Calu3 (cell line): Measurements from ENCODE around the genes OR4D1 and MTMR4.

DNA sequence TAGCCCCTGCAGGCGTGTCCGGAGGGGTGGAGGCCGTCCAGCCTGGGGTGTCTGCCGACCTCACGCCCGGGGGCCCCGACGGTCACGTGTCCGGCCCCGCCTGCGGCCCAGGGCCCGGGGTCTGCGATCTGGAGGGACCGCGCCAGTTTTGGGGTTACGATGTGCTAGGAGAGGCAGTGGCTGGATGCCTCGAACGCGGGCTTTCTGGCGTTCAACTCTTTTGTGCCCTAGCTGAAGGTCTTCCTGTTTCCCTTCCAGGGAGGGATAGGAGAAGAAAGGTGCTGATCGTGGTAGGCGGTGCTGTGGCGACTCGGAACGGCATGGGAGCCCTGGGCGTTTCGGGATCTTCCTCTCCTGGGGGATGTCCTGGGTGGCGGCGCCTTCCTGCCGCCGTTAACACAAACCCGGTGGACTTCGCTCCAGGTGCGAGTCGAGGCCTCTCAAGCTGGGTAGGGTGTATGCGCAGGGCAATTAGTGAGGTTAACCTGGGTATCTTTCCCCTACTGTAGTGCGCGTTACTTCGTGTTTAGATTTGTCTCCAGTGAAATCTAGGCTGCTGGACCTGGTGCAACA, 1.2 kb downstream of the AKAP1 start:
- PRO-cap, result no peak

GRCh38 chr17:57092096-57092684, 7.1 kb downstream of the AKAP1 start:
- PRO-cap, result no peak

DNA sequence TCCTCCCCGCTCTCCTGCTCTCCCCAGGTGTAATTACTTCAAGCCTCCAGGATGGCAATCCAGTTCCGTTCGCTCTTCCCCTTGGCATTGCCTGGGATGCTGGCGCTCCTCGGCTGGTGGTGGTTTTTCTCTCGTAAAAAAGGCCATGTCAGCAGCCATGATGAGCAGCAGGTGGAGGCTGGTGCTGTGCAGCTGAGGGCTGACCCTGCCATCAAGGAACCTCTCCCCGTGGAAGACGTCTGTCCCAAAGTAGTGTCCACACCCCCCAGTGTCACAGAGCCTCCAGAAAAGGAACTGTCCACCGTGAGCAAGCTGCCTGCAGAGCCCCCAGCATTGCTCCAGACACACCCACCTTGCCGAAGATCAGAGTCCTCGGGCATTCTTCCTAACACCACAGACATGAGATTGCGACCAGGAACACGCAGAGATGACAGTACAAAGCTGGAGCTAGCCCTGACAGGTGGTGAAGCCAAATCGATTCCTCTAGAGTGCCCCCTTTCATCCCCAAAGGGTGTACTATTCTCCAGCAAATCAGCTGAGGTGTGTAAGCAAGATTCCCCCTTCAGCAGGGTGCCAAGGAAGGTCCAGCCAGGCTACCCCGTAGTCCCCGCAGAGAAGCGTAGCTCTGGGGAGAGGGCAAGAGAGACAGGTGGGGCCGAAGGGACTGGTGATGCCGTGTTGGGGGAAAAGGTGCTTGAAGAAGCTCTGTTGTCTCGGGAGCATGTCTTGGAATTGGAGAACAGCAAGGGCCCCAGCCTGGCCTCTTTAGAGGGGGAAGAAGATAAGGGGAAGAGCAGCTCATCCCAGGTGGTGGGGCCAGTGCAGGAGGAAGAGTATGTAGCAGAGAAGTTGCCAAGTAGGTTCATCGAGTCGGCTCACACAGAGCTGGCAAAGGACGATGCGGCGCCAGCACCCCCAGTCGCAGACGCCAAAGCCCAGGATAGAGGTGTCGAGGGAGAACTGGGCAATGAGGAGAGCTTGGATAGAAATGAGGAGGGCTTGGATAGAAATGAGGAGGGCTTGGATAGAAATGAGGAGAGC, 20.7 kb downstream of the AKAP1 start:
- PRO-cap, result no peak

- PRO-cap, result no peak
Measured at GRCh38 chr17:57259833-57260154, 3.5 kb downstream of the MSI2 start.

DNA sequence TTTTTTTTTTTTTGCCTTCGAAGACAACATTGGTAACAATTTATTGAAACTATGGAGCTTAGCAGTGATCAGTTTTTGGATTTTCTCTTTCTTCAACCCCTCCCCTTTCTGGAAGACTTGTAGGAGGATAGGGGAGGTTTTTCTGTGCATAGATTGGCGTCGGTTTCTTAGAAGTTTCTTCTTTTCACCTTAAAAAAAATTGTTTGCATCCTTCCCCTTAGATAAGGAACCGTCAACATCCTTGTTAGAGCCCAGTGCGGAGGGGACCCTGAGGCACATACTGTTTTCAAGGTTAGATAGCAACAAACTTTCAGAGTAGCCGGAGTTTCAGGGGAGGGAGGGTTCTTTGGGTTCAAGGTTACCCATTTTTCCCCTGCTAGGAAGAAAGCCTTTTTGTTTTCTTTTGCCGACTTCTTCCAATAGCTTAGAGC, 28.6 kb downstream of the MSI2 start:
- PRO-cap, result no peak

- PRO-cap, result bidirectional peak, plus-strand start at chr17:57357588, minus-strand start at chr17:57357542
Measured at GRCh38 chr17:57356690-57357768, 100.7 kb downstream of the MSI2 start.

- PRO-cap, result no peak
Measured at GRCh38 chr17:57549821-57550550, 195.1 kb downstream of the CCDC182 start.

DNA sequence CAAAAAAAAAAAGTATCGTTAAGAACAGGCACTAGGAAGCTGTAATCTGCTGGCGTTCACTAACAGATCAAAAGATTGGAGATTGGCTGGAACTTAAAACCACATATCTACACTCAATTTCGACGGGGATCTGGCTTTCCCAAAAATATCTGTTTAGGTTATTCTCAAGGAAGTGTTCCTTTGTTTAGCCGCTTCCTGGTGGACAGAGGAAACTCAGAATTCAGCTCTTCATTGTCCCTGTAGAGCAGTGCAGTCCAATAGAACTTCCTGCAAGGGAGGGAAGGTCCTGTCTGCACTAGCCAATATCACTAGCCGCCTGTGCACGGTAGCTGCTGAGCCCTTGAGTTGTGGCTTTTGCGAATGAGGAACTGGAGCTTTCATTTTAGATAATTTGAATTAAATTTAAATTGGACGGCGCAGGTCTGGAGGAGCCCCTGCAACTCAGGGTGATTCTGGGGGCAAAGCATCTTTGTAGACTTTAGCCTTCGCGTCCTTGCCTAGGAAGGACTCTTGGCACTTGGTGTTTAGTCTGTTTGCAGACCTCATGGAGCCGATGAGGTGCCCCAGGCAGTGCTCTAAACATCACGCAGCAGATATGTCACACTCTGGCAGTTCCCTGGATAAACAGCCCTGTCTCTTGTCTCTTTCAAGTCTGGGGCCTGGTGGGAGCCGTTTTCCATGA, 122.3 kb downstream of the CCDC182 start:
- PRO-cap, result no peak

- PRO-cap, result no peak
Measured at GRCh38 chr17:57681890-57682559, 63.1 kb downstream of the CCDC182 start.

- PRO-cap, result no peak
Measured at GRCh38 chr17:57873026-57874100, 23.5 kb upstream of the MRPS23 start.

DNA sequence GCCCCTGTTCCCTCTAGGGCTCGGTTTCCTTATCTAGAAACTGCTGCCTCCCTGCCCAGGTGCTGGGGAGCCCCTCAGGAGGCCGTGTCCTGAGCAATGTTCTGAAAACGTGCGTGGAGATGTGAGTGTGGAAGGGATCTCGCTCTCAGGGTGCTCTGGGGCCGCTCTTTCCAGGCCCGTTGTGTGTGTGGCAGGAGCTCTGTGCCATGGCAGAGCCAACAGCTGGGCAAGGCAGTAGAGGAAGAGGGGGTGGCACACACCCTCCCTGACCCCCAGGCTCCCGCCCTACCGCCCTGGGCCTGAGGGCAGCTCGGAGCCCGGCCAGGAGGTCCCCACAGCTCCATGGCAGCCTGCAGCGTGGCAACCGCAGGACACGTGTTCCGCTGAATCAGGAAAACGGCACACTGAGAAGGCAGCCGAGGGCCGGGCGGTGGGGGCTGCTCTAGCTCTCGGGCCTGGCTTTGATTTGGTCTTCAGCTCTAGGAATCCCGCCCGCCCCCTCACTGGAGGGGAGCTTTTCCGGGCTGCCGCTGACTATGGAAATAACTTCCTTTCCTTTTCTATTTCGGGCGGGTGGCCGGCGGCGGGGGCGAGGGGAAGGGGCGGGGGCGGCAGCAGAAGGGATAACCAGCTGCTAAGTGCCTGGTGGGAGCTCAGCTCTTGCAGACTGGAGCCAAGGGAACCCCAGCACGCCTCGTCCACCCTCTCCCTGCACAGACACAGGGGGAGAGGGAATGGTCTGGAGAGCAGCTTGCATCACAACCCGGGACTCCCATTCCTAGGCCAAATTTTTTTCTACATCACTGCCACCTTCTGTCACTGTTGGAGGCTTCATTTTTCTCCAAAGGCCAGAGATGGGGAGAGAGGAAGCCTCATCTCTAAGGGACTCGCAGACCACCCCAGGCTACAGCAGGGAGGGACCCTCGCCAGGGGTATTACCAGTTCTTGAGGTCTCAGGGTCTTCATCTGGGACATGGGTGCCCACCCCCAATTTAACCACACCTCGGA, 24.7 kb upstream of the MRPS23 start:
- PRO-cap, result no peak

- PRO-cap, result no peak
Measured at GRCh38 chr17:57926760-57927246, 28.4 kb downstream of the CUEDC1 start.

DNA sequence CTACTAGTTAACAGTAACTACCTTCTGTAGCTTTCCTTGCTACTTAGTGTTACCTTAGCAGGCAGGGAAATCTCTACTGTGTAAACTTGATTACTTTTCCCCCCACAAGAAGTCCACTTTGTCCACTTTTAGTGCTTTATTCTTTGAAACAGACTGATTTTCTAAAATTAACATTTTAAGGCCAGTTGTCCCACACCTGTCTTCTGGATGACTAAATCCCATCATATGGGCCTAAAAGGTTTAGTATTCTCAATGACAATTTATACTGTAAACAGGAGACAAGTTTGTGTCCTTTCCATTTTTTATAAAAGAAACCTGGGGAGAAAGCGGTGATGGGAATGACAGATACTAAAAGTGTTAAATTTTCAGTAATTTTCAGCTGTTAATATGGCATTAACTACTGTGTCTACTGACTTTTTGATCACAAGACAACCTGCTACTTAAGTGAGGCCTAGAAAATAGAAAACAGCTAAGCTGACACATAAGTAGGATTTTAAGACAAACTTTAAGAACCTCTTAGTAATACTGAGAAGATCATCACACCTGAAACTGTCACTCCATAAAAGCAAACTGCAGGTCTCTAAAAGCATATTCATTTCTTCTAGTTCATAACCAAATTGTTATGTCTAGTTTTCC, 8.2 kb downstream of the SRSF1 start:
- PRO-cap, result no peak

DNA sequence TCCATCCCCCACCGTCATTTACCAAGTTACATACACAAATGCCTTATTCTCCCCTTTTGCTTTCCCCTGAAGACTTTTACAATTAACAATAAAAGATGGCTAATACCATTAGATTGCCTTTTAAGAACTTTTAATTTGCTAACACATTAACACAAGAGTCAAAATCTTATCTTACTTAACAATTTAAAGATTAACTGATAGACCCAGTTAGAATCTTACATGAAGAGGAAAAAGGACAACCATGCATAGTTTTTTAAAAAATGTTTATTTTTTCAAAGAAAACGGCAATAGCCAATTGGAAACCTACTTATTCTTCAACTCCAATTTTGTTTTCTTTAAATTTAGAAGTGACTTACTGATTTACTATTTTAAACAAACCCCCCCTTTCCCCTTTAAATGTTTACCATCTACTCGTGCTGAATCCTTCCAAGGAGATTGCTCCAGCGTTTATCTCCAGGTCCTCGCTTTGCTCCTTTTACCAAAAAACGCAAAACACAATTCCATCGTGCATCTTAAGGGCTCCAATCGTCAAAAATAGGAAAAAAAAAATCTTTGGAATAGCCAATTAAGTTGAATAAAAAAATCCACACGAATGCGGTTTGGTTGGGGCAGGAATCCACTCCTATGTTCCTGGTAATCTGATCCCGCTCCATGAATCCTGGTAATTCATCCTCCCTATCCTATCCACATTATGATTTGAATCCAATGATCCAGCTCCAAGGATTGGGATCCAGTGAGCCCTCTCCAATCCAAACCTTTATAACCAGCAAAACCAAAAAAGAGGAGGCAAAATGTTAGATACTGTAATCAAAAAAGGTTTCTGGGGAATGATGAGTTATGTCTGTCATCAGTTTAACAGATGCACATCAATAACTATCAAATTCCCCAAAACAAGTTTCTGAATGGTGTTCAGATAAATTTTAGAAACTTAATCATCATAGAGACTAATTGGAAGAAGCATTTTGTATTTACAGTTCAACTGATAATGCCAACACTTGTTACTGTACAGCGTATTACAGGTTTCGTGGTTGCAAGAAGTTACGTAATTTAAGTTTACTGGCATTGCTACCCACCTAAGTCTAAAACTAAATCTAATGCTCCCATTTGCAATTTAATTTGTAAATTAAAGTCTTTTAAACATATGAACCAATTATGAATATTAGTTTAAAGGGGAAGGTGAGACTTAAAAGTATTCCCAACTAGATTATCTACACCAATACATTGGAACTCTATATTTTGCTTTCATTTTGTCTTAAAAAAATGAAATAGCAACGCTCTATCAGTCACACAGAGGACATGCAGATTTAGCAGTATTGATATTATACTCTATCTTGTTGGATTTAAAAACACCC, 3.3 kb downstream of the SRSF1 start:
- PRO-cap, result no peak

DNA sequence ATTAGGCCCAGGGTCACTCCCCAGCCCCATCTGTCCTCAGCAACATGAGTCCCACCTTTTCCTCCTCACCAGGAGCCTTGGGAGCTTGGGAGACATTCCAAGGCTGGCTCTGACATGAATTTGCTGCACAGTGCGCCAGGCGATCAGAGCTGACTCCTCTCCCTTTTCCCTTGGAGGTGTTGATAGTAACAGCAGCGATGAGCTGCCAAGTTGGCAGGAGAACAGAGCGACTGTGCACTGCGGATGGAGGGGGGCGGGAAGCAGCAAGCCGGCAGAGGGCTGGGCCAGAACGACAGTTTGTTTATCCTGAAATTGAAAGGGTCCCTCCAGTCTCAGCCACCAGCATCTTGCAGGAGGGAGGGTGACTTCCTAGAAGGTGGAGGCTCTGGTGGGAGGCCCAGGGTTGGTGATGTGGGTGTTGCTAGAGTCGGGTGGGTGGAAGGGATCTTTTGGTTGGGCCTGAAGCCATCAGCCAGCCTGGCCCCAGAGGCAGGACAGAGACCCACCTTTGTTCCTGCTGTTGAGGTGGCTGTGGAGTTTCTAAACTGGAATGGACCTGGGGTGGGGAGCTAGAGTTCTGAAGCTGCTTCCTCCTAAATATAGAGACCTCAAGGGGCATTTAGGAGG, 22.5 kb upstream of the DYNLL2 start:
- PRO-cap, result no peak

- PRO-cap, result no peak
Measured at GRCh38 chr17:58091610-58092401, 8.6 kb downstream of the DYNLL2 start.

DNA sequence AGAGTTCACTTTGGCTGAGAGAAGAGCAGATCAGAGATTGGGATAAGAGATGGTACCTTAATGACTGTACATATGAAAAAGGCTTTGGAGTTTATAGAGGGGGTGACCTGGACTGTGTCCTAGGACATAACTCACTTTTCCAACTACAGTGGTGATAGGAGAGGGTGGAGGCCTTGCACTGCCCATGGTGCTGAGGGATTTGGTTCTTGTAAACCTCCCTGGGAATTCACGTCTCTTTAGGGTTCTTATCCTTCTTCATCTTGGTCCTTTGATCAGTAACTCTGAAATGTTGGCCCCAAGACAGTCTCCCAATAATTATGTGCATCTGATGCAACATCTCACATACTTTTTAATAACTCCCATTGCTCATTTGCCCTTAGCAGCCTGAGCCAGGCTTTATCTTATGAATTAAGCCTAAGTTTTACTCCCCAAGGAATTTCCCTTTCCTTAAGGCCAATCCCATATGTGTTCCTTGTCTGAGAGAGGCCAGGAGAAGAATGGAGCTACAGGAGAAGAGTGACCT, at the start of gene OR4D1:
TSS of gene OR4D1 (plus strand) at position 424 of the 523 bp plus-strand sequence.
- PRO-cap, result no peak

DNA sequence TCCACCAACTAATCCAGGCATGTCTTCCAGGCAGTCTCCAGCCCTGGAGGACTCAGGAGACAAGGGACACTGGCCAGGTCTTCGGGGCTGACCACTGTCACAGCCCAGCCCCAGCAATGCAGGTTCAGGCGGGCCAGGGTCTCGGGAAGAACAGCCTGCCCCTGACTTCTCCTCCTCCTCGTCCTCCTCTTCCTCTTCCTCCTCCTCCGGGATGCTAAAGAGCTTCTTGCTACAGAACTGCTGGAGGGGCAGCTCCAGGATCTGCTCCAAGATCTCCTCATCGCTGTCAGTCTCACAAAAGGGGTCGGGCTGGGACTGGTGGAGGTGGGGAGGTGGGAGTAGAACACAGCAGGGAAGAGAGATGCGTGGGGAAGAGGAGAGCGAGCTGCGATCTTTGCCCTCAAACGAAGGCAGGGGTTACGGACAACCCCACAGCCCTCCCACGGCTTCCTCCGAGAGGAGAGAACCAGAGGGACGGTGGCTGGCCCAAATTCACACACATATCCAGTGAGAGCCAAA, 19.5 kb downstream of the TSPOAP1 start:
- PRO-cap, result no peak

GRCh38 chr17:58317363-58317990, 11.1 kb downstream of the TSPOAP1 start:
- PRO-cap, result no peak

DNA sequence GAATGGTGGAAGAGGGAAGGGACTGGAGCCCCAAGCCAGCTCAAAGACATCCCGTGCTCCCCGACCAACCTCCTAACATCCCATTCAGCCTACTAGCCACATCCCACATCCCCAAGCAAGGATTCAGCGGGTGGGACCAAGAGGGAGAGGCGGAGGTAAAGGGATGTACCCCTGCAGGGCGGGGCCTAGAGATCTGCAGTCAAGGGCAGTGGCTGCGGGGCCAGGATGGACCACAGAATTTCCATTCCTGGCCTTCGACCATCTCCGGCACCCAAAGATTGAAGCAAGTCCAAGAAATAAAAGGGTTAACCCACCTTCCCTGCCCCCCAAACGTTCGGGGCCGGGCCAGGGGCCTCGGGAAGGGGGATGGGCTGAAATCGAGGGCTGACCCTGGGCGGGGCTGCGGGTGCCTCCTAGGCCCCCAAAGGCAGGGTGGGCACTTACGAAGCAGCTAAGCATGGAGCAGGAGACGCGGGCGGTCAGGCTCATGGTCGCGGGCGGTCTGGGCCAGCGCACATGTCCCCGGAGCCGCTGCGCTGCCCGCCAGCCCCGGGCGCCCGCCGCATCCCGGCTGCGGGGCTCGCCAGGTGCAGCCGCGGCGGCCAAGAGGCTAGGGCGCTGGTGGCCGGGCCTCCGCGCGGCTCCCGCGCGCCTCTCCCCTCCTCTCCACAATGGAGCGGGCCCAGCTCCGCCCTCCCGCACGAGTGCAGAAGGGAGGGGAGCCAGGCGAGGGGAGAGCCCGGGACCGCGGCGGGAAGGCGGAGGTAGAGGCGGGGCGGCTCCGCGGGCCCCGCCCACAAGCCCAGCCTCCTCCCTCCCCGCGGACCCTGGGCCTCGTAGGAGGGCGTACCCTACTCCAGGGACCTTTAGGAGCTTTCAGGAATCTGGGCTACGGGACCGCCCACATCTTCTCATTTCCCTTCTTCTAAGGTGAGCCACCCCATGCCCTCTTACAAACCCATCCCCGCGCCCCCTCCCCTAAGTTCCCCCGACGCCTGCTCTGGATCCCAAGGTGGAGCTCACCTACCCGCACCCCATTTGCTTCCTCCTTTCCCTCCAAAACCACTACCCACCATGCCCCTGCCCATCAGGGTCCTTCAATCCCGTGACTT, at the start of gene MTMR4:
TSS of gene MTMR4 (minus strand) at position 720 of the 1,112 bp plus-strand sequence.
- PRO-cap, result unidirectional peak, plus-strand start at position 198 of the sequence; unidirectional peak, minus-strand start at position 673 of the sequence